Transverse colon (tissue), 4 donors: ENCODE measurements around a stretch of chr5.

DNA sequence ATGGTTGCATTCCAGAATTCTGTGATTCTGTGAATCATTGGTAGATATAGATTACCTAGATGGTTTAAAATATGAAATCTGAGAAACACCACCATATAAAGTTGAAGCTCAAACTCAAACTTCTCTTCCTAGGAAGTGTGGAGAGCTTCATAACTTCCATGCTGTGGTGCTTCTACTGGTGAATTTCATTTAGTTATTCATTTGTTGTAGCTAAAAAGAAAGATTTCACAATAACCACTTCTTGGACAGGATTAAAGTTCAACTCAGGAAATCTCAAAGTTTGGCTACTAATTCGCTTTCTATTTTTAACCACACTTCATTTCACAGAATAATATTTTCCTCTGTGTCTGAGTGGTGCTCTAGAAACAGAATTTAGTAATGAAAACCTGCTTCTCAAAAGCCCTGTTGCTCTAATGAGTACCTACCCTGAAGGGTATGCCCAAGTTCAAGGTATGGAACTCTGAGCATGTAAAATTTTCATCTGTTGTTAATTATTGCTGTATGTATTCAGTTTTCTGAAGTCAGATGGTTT, 73.9 kb downstream of the ACTBL2 start:
- PRO-cap: no peak
- RAMPAGE, long total RNA, 4 experiments: no peak in any of the 4 experiments

GRCh38 chr5:57566794-57567388, 84.3 kb upstream of the ACTBL2 start:
- PRO-cap: no peak
- RAMPAGE, long total RNA, 4 experiments: no peak in any of the 4 experiments

DNA sequence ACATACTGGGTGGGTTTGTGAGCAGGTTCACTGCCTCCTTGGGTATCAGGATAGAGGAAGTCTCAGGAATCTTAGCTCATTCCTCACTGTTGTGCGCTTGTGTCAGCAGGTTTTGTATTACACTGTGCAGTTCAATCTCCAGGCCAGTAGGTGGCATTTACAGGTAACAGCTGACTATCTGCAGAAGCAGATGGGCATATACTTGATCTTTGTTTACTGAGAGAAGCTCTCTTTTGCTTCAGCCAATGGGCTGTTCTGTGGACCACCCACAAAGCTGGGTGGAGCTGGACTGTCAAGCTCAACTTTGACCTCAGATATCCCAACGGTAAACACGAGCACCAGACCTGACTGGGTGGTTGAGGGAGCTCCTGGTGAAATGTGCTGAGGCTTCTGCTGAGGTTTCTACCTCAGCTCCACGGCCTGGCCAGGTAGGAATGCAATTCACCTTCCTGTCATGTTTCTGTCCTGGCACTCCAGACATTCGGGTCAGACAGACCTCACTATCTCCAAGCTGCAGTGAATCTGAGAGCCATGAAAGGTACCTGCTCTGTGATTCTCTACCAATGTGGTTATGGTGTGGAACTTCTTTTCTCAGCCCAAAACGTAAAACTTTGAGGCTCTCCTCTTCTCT, 167.8 kb upstream of the ACTBL2 start:
- PRO-cap: no peak
- RAMPAGE, long total RNA, 4 experiments: no peak in any of the 4 experiments

GRCh38 chr5:57652239-57652468, 169.5 kb upstream of the ACTBL2 start:
- PRO-cap: no peak
- RAMPAGE, long total RNA, 4 experiments: no peak in any of the 4 experiments

GRCh38 chr5:57841514-57842539, 359.2 kb upstream of the ACTBL2 start:
- PRO-cap: no peak
- RAMPAGE, long total RNA, 4 experiments: no peak in any of the 4 experiments

GRCh38 chr5:57891389-57892083, 408.9 kb upstream of the ACTBL2 start:
- PRO-cap: no peak
- RAMPAGE, long total RNA, 4 experiments: no peak in any of the 4 experiments

DNA sequence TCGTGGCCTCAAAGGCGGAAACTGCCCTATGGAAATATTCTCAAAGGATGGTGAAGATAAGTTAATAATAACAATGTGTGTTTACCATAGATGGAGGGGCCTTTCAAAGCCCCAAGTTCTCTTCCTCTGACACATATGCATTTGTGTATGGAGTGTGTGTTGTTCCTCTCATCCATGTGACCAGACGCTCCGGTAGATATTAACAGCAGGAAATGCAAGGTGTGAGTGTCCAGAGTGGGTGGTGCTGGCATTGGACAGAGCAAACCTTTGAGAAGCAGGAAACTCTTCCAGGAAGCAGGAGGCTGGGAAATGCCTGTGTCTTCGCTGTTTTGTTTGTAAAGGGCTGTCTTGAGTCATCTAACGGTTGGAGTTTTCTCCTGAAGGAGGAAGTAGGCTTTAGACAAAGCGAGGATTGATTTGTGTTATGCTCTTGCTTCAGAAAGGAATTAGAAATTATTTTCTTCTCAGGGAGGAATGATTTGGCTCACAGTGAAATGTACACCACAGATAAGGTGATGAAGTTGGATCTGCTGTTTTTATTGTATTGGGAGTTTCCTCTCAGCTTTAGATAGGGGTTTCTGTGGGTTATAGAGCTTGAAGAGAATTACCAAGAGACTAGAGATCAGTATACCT, 370.9 kb downstream of the PLK2 start:
- PRO-cap: no peak
- RAMPAGE, long total RNA, 4 experiments: no peak in any of the 4 experiments

GRCh38 chr5:58241205-58242091, 218.4 kb downstream of the PLK2 start:
- PRO-cap: no peak
- RAMPAGE, long total RNA, 4 experiments: no peak in any of the 4 experiments

DNA sequence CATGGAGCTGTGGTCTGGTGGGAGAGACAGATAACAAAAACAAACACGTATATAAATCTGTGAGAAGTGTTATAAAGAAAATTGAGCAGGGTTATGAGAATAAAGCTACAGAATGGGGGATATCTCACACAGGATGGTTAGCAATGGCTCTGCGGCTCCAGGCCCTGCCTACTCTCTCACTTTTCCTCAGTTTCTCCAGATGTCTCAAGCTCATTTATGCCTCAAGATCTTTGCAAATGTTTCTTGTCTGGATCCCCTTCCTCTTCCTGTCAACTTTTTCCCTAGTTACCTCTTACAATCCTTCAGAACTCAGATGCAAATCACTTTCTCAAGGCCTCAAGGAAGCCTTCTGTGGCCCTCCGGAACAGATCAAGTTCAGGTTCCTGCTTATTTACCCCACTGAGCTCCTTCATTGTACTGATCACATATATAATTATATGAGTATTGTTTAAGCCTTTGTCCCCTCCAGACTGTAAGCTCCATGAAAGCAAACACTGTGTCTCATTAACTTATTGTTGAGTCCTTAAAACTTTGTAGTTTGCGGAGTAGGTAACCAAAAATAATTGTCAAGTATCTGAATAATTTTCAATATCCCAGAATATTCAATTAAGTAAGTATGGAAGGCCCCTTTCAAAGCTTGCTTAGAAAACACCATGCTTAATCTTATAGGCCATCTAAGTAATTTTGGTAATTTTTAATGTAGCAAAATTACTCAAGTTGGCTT, 386.5 kb downstream of the RAB3C start:
- PRO-cap: no peak
- RAMPAGE, long total RNA, 4 experiments: no peak in any of the 4 experiments

DNA sequence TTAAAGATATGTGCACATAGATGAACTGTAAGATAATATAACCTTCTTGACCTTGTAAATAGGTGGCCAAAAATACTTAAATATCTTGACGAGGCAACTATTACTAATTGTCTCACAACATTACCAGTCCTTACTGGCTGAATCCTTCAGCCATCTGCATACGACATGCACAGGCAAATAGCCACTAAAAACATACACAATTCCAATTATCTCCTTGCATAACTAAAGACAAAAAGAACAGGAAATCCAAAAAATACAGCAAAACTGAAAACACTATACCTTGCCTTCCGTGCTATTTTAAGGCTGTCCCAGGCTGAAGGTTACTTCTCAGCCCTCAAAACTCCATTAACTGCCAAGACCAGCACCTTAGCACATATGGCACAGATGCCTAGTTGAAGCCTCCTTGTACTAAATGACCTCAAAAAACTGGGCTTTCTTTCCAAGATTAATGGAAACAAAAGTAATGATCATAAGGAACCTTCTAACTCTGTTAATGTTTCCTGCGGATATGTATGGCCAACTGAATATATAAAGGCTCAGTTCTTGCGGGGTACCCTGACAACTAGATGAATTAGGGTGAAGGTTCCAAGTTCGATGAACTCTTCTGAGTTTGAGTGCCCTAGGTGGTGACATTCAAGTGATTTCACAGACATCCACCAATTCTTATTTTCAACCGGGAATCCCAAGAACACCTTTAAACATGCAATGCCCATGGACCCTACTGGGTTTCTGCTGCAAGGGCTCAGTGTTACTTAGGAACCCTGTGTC, 455.2 kb downstream of the RAB3C start:
- PRO-cap: no peak
- RAMPAGE, long total RNA, 4 experiments: start-site peak on the minus strand in 1 of 4 experiments, centred at position 165 of the sequence, 17 reads per replicate

- PRO-cap: no peak
- RAMPAGE, long total RNA, 4 experiments: no peak in any of the 4 experiments
These were observed 604.9 kb downstream of the RAB3C start for GRCh38 chr5:59187836-59188181.

- PRO-cap: unidirectional peak, minus-strand start at chr5:59301067
- RAMPAGE, long total RNA, 4 experiments: no peak in any of the 4 experiments
These were observed 592.6 kb downstream of the PDE4D start for GRCh38 chr5:59300943-59301385.

- PRO-cap: no peak
- RAMPAGE, long total RNA, 4 experiments: start-site peak on the minus strand in 2 of 4 experiments, at chr5:59305554-59305681 at its widest, 6 to 16 reads per replicate
These were observed 588.0 kb downstream of the PDE4D start for GRCh38 chr5:59305411-59305977.

DNA sequence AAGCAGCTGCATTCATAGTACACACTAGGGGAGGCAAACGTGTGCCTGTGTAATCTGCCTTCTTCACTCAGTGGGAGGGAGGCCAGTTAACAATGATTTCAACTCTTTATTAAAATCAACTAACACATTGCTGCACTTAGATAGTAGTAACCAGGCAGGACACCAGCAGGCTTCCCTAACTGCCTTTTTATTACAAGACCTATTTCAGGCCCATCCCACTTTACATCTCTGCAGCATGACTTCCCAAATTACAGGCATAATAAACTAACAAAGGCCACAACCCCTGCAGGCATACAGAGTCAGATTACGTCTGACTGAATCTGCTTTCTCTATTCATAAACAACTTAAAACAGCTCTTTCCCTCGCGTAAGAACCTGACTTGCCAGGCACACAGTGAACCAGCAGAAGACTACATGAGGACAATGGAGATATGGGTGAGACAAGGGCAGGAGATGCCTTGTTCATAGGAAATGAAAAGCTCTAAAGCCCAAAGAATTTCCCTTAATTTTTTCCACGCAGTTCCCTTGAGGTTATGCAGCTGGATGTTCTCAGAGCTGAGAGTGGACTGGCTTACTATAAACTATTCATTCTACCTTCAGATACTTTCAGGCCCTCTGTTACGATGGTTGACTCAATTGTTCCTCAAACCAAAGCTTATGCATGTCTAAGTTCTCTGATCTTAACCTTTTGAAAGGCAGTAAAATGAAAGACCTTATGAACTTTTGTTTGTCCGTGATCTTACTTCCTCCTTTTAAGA, 576.1 kb downstream of the PDE4D start:
- PRO-cap: unidirectional peak, plus-strand start at position 288 of the sequence
- RAMPAGE, long total RNA, 4 experiments: start-site peak on the plus strand in 1 of 4 experiments, centred at position 332 of the sequence, 11 reads per replicate

DNA sequence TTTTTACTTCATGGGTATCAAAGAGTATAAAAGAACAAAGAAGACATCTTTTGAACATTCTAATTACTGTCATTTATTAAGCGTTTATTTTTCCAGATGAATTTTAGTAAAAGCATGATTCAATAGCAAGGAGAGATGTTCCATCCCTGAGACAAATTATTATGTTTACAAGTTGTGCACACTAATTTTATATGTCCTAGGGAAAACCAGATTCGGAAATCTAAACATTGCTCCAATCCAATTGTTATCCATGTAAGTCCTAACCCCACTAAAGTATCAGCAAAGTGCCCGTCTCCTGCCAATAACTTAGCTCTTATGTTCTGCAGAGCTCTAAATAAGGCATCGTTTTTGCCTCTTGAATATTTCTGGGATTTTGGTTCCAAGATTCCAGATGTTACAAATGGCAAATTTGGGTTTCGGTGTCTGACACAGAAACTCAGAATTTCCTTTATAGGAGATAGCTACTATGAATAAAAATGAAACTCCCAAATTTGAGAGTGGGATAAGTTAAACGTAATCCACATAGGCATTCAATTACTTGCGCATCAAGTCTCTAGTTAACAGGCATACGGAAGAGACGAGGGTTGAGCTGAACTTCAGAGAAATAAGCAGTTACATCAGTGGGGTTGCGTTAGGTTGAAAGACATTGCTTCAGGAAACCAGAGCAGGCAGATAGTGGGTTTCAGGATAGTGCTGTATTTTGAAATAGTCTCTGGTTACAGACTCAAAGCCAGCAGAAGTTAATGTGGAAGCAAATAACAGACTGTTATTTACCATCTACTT, 533.7 kb downstream of the PDE4D start:
- PRO-cap: no peak
- RAMPAGE, long total RNA, 4 experiments: no peak in any of the 4 experiments

DNA sequence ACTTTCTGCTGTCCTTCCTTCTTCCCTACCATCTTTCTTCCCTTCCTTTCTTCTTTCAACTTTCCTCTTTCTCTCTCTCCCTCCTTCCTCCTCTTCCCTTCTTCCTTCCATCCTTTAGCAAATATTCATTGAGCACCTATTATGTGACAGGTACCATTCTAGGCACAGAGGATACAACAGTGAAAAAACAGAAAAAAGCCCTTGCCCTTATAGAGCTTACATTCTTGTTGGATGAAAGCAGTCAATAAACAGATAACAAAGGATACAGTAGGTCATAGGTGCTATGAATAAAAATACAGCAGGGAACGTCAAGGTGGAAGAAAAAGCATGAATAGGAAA, 374.5 kb downstream of the PDE4D start:
- PRO-cap: no peak
- RAMPAGE, long total RNA, 4 experiments: start-site peak on the minus strand in 1 of 4 experiments, centred at position 146 of the sequence, 7 reads per replicate

DNA sequence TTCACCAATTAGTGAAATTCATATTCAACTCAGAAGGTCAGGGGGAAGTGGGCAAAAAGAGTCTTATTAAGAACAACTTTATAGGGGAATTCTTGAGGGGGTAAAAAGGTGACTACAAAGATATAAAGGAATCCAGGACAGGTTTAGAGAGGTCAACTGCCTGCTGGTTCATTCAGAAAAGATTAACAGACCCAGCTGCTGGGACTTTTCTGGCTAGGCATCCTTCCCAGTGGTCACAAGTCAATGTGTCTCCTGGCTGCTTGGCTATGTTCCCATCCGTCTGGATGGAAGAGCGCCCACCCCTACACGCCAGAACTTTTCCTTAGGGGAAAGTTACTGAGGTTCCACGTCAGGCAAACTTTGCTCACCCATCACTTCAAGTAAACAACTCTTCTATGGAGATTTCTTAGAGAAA, 350.1 kb downstream of the PDE4D start:
- PRO-cap: no peak
- RAMPAGE, long total RNA, 4 experiments: no peak in any of the 4 experiments

DNA sequence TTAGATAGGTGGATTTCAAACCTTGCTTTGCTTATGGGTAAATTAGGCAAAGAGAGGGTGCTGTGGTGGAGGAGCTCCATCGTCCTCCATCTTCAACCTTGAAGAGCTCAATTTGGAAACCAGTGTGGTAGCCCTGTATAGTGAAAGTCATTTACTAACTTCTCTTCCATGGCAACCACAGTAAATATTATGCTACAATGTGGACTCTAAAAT, 276.5 kb downstream of the PDE4D start:
- PRO-cap: no peak
- RAMPAGE, long total RNA, 4 experiments: no peak in any of the 4 experiments

GRCh38 chr5:59649395-59649659, 244.2 kb downstream of the PDE4D start:
- PRO-cap: no peak
- RAMPAGE, long total RNA, 4 experiments: no peak in any of the 4 experiments

DNA sequence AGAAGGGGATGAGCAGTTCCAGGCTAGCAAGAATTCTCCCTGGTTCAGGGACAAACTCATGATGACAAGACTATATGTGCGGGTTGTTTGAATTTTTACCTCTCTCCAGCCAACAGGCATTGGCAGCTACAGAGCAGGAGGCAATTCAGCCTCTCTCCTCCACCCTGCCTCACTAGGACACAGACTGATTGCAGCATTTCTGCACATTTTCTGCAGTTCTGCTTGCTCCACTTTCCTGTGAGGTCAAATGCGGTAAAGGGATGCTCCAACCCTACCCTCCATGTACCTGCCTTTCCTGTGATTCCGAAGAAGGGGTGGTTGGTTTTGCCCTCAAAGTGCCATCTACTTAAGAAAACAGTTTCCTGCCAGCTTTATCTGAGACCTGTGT, 160.3 kb downstream of the DEPDC1B start:
- PRO-cap: no peak
- RAMPAGE, long total RNA, 4 experiments: no peak in any of the 4 experiments